Breast epithelium (tissue), 2 donors: ENCODE data around the gene HIF1A.

- PRO-cap, result no peak
- RAMPAGE, long total RNA, 2 experiments, result no peak in any of the 2 experiments
Measured at GRCh38 chr14:58369739-58369941, 26.1 kb upstream of the TOMM20L start.

GRCh38 chr14:59301430-59301874, 113.0 kb downstream of the DAAM1 start:
- PRO-cap, result no peak
- RAMPAGE, long total RNA, 2 experiments, result no peak in any of the 2 experiments

GRCh38 chr14:59583121-59583523, 6.5 kb upstream of the CCDC175 start:
- PRO-cap, result no peak
- RAMPAGE, long total RNA, 2 experiments, result no peak in any of the 2 experiments

DNA sequence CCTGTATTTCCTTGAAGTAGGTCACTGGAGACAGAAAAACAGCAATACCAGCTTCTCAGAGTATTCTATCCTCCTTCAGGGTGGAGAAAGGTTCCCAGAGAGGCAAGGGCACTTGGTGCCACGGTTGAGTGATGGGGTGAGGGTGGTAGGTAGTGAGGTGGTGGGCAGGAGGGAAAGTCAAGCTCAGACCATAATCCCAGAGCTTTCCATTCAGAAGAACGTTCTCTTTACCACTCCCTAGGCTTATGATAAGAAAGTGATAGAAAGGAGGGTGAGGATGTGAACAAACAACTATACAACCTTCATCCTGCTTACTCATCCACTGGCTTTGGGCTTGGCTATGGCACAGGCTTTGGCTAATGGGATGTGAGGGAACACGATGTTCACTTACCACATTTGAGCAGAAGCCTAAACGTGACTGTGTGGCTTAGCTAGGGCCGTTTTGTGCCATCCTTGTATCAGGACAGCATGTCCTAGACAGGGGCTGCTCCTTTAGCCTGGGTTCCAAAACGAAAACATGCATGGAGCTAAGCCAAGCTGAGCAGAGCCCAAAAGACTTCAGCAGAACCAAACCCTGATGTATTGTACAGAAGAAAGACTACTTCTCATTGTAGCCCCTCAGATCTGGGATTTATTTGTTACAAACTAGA, 118.5 kb upstream of the CCDC175 start:
- PRO-cap, result no peak
- RAMPAGE, long total RNA, 2 experiments, result no peak in any of the 2 experiments

DNA sequence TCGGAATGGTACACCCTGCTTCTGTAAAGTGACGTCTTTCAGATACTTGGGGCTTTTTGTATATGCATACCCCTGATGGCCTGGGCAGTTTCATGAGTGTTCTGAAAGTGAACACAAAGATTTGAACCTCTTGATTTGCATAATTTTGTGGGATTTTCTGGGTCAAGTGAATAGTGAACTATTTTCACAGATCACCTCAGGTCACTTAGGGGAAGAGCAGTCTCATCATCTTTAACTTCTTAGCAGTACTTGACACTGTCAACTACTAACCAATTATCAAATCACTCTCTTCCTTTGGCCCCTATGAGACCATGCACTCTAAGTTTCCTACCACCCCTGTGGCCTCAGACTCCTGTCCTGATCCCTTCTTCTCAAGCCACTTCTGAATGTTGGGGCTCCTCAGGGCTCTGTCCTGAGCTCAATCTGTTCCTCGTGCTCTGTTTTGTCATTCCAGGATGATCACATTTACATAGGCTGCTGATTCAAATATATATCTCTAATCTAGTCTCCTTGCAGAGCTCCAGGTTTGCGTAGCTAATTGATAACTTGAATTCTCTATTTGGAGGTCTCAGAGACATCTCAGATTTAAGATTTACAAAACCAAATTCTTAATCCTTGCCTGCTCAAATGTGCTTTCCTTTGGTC, 36.2 kb upstream of the PPM1A start:
- PRO-cap, result no peak
- RAMPAGE, long total RNA, 2 experiments, result no peak in any of the 2 experiments

GRCh38 chr14:60289574-60290140, 40.6 kb downstream of the PPM1A start:
- PRO-cap, result no peak
- RAMPAGE, long total RNA, 2 experiments, result no peak in any of the 2 experiments

DNA sequence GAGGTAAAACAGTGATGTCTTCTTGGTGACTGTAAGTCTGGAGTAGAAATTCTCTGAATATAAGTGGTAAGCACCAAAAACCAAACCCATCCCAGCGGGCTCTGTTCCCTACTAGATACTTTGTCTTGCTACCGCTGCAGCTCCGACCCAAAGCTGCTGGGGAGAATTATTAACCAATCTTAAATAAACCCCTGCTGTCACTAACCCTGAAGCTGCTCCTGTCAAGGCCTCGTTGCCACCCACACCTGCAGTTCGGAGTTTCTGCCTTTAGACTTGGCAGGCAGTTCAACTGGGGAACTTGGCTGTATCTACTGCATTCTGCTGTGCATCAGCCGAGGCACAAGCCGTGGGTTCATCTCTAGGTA, 55.4 kb downstream of the PPM1A start:
- PRO-cap, result no peak
- RAMPAGE, long total RNA, 2 experiments, result no peak in any of the 2 experiments

- PRO-cap, result no peak
- RAMPAGE, long total RNA, 2 experiments, result no peak in any of the 2 experiments
Measured at GRCh38 chr14:60637631-60638545, 11.4 kb downstream of the SIX1 start.

- PRO-cap, result no peak
- RAMPAGE, long total RNA, 2 experiments, result no peak in any of the 2 experiments
Measured at GRCh38 chr14:60646631-60646833, 2.7 kb downstream of the SIX1 start.

GRCh38 chr14:61080312-61081151, 99.5 kb downstream of the SLC38A6 start:
- PRO-cap, result no peak
- RAMPAGE, long total RNA, 2 experiments, result no peak in any of the 2 experiments

GRCh38 chr14:61321986-61322368, 598 bp downstream of the PRKCH start:
- PRO-cap, result no peak
- RAMPAGE, long total RNA, 2 experiments, result no peak in any of the 2 experiments

DNA sequence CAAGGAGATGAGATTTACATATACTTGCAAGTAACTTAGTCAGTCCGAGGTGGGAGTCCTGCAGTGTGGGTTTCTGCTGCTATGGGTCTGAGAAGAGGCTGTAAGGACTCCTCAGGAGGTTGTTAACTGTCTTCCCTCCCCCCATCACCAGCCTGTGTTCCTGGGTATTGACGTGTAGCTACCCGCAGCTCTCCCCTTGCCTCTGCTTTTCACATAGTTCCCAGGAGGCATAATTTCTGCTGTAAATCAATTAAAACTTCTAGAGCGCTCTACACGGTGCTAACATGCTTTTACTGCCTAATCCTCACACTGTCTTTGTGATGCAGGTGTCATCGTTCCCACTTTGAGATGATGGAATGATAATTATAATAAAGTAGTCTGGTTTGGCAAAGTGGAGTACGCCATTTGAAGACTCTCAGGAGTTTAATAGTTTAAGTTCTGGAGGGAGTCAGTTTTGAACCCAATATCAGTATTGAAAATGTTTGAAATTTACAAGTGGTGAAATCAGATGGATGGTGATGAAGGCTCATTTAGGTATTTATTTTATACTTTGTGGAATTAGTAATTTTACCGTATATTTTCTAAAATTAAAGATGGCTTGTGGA, 1.8 kb downstream of the PRKCH start:
- PRO-cap, result no peak
- RAMPAGE, long total RNA, 2 experiments, result no peak in any of the 2 experiments

GRCh38 chr14:61333915-61334689, 12.7 kb downstream of the PRKCH start:
- PRO-cap, result no peak
- RAMPAGE, long total RNA, 2 experiments, result no peak in any of the 2 experiments

- PRO-cap, result no peak
- RAMPAGE, long total RNA, 2 experiments, result no peak in any of the 2 experiments
Measured at GRCh38 chr14:61526329-61526898, 168.9 kb upstream of the HIF1A start.

DNA sequence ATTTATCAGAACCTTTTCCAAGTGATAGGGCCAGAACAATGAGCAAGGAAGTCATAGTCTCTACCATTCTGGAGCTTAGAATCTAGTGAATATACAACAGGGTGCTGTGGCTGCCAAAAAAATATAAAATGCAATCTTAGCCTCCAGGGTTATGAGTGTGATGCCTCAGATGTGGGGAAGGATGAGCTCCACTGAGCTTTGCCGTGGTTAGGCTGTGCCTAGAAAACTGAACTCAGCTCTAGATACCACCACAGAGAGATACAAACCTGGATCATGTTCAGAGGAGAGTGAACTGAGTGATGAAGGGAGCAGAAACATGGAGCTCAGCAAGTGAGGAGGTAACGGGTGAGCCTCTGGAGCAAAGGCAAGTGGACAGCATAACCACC, 138.0 kb upstream of the HIF1A start:
- PRO-cap, result no peak
- RAMPAGE, long total RNA, 2 experiments, result no peak in any of the 2 experiments

DNA sequence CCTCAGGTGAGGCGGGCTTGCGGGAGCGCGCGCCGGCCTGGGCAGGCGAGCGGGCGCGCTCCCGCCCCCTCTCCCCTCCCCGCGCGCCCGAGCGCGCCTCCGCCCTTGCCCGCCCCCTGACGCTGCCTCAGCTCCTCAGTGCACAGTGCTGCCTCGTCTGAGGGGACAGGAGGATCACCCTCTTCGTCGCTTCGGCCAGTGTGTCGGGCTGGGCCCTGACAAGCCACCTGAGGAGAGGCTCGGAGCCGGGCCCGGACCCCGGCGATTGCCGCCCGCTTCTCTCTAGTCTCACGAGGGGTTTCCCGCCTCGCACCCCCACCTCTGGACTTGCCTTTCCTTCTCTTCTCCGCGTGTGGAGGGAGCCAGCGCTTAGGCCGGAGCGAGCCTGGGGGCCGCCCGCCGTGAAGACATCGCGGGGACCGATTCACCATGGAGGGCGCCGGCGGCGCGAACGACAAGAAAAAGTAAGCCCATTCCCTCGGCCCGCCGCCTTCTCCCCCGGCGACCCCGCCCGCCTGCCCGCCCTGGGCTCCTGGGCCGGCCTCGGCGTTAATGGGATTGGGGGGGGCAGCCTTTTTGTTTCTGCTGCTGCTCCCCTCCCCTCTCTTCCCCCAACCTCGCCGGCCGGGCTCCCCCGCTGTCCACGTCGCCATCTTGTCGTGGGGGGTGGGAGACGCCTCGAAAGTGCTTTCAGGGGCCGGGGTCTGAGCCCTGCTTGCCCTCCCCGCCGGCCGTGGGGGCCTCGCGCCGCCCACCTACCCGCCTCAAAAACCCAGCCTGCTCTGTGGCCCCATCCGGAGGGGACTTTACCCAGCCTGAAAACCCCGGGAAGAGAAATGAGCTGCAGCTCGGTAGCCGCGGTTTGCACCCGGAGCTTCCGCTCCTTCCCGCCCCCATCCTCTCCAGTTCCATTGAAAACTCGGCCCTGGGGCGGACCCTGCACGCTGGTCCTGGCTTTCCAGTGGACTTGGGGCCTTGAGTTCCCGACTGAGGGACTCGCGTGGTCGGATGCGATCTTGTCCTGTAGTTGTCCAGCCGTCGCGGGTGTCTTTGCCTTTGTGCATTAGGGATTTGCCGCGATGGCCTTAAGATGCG, at the start of gene HIF1A:
TSS of gene HIF1A (plus strand) at position 138 of the 1,095 bp plus-strand sequence.
- PRO-cap, result bidirectional peak, plus-strand start at position 145 of the sequence, minus-strand start outside the sequence; bidirectional peak, plus-strand start at position 911 of the sequence, minus-strand start at position 656 of the sequence
- RAMPAGE, long total RNA, 2 experiments, result start-site peak on the plus strand in 2 of 2 experiments, centred at positions 149 to 154 of the sequence, 143 to 445 reads per replicate

GRCh38 chr14:61752110-61752417, 10.2 kb upstream of the SNAPC1 start:
- PRO-cap, result no peak
- RAMPAGE, long total RNA, 2 experiments, result no peak in any of the 2 experiments

- PRO-cap, result no peak
- RAMPAGE, long total RNA, 2 experiments, result no peak in any of the 2 experiments
Measured at GRCh38 chr14:62080858-62081357, 268.4 kb downstream of the SYT16 start.

DNA sequence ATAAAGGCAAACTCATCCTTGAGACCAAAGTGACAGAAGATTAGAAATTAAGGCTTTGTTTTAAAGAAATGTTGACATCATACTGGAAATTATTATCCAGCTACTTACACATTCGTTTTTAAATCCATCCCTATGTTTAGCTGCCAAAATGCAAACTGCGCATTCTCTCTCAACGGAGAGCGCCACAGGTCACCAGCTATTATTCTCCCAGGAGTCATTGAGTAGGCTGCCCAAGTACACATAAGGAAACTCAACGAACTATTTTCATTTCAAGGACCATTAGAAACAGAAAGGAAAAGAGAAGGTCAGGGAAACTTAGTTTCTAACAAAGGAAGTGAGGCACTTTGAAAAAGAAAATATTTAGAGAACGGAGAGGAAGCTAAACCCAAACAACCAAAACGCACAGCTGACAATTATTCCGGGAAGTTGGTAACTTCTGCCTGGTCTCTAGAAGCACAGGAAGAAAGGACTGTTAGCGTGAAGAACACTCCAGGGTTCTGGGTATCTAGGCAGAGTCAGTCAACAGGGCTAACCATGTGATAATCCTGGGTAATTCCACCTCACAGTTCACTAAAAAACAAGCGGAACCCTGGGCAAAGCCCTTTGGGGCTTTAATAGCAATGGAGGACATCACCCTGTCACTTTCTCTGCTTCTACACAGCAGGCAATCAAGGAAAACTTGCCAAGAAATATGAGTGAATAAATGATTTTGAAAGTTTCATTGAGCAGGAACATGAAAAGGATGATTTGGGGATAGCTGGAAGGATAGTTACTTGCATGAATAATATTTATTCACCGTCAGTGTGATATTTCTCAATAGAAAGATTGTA, 23.4 kb downstream of the GPHB5 start:
- PRO-cap, result no peak
- RAMPAGE, long total RNA, 2 experiments, result no peak in any of the 2 experiments

DNA sequence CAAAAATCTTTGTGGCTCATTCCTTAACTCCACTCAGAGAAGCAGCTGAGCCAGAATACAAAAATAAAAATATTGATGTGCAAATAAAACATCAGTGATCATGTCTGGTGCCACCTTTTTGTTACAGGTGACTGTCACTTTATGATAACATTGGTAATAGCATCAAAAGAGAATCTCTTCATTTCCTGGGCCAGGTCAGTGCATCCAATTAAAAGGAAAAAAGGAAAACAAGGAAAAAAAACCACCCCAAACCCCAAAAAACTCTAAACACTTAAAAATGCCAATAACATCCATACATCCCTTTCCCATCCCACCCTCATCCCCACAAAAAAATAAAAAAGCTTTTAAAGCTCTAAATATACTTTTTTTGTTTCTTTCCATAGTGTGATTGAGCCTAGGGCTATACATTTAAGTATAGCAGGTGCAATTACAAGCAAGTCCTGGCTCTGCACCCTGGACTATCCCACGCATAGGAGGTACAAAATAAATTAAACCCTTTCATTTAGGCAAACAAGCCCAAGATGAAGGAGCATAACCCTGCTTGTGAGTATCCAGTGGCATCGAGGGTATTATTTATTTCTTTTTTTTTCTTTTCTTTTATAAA, 53.7 kb upstream of the GPHB5 start:
- PRO-cap, result no peak
- RAMPAGE, long total RNA, 2 experiments, result no peak in any of the 2 experiments